ENCODE measurements around a stretch of chr2.

DNA sequence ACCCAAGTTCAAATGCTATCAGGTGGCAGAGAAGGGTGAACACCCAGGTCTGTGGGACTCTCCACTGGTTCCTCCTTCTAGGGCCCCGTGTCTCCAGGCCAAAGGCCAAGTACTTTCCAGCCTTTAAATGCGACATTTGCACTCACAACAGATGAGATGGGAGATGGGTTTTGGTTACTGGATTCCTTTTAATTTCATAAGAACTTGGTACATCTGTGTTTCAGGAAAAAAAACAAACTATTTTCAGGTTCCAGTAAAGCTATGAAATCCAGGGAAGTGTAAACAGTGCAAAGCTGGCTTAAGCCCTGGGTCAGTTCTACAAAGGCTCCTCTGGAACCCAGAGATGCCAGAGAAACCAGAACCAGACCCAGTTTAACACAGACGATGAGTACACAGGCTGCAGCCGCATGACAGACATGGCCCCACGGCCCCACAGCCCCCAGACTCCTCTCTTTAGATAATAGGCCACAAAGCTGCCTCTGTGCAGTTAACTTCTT, 361.6 kb downstream of the ANAPC1 start:
- PRO-cap, result no peak

DNA sequence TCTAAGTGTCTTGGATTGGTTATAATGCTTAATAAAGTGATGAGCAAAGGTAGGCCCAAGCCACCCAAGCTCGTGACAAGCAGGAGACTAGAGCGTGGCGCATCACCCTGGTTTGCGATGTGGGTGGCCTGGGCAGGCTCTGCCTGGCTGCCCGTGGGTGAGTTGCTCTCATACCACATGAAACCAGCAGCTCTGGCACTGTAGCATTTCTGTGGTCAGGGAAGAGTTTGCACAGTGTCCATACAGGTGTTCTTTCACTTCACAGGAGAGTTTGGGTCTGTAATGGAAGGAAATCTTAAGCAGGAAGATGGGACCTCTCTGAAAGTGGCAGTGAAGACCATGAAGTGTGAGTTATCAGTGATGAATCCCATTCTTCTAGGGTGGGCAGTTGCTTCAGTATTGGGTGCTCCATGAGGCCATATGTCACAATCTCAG, 51.4 kb upstream of the TMEM87B start:
- PRO-cap, result no peak

DNA sequence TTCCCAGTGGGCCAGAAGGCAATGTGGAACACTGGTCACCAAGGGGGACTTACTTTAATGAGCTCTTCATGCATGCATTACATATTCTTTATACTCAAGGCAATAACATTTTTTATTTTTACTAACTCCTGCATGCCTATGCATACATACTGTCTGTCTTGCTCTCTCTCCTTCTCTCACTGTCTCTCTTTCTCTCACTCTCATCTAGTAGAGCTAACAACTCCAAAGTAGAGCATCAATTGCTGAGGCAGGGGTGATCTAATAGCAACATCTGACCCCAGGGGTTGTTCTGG, 51.0 kb upstream of the TMEM87B start:
- PRO-cap, result no peak

DNA sequence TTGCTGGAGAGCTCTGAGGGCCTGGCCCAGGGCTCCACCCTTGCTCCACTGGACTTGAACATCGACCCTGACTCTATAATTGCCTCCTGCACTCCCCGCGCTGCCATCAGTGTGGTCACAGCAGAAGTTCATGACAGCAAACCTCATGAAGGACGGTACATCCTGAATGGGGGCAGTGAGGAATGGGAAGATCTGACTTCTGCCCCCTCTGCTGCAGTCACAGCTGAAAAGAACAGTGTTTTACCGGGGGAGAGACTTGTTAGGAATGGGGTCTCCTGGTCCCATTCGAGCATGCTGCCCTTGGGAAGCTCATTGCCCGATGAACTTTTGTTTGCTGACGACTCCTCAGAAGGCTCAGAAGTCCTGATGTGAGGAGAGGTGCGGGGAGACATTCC, 26.6 kb upstream of the TMEM87B start:
- PRO-cap, result no peak

DNA sequence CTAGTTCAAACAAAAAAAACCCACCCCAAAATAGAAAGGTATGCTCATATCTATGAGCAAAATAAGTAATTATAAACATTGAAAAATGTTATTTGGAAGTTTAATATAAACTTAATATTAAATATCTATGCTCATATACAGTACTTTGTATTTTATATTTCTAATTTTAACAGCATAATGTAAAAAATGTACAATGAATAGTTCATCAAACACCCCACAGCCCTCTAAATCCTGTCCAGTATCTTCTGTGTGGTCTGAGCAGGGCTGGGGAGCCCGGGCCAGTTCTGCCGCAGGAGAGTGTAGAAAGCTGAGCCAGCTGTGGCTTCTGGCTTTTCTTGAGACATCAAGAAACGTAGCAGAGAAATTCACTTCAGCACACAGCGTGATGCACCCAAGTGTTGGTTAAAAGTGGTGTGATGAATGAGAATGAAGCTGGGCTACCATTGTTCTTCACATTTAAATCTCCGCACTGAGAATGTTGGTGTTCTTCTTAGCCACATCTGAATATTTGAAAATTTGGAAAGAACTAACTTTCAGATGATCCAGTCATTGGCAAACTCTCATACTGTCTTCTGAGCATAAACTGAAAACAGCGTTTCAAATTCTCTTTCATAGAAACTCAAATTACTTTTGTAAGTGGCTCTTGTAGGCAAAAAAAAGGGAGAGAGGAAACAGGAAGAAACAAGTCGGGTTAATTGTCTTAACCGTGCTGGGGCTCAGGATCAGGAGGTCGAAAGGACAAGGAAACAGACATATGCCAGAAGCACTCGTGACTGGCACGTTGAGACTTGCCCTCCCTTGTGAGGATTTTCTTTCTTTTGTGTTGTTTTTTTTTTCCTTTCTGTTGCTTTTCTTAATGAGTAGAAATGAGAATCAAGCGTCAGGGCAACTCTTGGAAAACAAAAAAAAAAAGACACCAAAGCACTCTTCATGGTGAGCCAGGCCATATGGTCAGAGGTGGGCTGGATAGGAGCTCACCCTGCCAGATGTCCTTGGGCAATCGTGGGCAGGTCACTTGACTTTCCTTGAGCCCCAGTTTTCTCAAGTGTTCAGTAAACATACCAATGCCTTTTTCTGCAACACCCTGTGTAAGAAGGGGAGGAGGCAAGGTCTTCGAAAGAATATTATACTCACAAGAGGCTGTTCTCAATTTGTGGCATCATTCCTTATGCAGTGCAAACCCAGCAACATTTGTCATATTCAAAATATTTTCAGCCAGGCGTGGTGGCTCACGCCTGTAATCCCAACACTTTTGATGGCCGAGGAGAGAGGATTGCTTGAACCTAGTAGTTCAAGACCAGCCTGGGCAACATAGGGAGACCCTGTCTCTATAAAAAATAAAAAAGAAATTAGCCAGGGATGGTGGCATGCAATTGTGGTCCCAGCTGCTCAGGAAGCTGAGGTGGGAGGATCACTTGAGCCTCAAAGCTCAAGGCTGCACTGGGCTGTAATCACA, 23.2 kb upstream of the TMEM87B start:
- PRO-cap, result no peak

GRCh38 chr2:112032865-112033317, 22.2 kb upstream of the TMEM87B start:
- PRO-cap, result no peak

DNA sequence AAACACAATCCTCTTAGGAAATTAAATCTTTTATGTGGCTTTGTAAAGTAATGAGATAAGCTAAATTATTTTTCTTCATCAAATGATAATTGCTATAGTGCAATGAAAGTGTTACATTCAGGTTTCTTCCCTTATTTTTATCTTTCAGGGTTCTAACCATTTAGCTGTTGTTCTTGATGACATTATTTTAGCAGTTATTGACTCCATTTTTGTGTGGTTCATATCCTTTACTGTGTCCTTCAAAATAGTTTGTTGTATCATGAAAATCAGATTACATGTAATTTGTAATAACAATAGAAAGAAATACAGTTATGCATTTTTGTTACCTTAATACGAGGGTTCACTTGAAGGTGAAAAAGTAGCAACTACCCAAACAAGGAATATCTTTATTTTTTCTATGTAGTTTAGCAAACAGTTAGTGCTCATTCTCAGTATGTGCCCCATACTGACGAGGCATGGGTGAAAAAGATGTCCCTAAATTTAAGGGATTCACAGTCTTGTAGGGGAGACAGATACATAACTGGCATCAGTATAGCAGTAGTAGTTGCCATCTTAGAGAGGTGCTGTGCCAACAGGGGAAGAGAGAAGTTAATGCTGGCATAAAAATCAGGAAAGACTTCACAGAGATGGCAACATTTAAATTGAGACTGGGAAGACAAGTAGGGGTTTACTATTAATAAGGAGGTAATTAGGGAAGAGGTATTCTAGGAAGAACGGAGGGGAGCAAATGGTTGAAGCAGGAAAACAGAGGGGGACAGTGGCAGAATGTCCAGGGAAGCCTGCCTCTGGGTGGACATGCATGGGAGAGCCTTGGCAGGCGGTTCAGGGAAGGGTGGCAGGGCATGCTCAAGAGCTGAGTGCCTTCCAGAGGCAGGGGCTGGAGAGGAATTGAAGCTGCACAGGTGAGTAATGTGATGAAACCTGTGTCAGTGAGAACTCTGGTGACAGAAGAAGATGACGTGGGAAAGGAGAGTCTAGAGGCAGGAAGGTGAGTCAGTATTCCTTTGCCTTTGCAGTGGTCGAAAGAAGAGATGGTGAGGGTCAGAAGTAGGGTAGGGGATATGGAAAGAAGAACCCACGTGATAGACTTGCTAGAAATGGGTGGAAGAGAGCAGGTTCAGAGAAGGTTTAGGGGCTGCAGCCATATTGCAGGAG, 36.9 kb downstream of the TMEM87B start:
- PRO-cap, result no peak

DNA sequence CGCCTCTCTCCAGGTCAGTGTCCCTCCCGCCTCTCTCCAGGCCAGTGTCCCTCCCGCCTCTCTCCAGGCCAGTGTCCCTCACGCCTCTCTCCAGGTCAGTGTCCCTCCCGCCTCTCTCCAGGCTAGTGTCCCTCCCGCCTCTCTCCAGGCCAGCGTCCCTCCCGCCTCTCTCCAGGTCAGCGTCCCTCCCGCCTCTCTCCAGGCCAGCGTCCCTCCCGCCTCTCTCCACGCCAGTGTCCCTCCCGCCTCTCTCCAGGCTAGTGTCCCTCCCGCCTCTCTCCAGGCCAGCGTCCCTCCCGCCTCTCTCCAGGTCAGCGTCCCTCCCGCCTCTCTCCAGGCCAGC, 1.1 kb downstream of the FBLN7 start:
- PRO-cap, result no peak

GRCh38 chr2:112154616-112155305, 16.6 kb downstream of the FBLN7 start:
- PRO-cap, result no peak

DNA sequence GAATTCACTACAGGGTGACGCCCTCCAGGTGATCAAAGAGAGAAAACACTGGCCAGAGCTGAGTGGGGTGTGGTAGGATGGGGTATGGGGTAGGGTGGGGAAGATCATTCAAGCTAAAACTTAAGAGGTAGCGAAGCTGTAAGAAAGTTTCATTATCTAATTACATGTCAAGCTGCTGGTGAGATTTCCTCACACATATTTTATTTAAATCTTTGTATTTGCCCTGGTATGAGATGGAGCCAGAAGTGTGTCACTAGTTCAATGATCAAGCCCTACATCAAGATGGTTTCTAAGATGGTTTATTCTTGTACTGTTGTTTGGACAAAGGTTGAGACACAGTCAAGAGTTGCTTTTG, 50.3 kb downstream of the FBLN7 start:
- PRO-cap, result no peak

- PRO-cap, result no peak
These were observed 5.0 kb downstream of the ZC3H6 start for GRCh38 chr2:112280449-112280826.

DNA sequence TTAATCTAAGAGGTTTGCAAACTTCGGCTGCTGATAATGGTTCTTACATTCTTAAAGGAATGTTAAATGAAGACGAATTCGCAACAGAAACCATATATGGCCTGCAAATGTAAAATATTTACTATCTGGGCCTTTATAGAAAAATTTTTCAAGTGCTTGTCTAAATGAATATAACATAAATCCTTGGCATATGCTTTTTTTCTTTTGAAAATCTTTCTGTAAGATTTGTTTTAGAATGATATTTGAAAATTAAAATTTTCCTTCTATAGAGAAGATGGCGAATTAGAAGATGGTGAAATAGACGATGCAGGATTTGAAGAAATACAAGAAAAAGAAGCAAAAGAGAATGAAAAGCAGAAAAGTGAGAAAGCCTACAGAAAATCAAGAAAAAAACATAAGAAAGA, 24.2 kb downstream of the ZC3H6 start:
- PRO-cap, result no peak

DNA sequence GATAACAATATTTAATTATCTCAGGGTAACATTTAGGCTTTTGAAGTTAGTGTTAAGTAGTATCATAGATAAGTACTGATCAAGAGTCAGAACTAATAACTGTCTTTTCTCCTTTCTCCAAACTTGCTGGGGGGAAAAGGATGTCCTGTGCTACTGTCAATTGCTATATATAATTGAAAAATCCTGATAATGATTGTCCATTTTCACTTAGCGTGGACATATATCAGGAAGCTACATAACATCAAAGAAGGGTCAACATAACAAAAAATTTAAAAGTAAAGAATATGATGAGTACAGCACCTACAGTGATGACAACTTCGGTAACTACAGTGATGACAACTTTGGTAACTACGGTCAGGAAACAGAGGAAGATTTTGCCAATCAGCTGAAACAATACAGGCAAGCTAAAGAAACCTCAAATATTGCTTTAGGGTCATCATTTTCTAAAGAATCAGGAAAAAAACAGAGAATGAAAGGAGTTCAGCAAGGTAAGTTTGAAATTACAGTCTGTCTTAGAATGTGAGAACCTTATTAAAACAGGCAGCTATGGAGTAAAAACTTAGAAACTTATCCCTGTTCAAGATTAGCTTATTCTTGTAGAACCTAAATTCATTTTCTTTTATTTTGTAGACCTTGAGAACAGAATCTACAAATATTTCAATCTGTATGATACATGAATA, 34.4 kb downstream of the ZC3H6 start:
- PRO-cap, result no peak

- PRO-cap, result no peak
These were observed 42.3 kb downstream of the ZC3H6 start for GRCh38 chr2:112317802-112318089.

DNA sequence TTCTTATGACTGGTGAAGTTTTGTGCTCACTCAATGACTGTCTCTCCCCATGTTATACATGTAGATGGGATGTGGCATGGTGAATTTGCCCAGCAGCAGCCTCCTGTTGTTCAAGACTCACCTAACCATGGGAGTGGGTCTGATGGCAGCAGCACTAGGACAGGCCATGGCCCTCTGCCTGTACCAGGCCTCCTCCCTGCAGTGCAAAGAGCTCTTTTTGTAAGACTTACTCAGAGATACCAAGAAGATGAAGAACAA, 49.4 kb downstream of the ZC3H6 start:
- PRO-cap, result no peak

DNA sequence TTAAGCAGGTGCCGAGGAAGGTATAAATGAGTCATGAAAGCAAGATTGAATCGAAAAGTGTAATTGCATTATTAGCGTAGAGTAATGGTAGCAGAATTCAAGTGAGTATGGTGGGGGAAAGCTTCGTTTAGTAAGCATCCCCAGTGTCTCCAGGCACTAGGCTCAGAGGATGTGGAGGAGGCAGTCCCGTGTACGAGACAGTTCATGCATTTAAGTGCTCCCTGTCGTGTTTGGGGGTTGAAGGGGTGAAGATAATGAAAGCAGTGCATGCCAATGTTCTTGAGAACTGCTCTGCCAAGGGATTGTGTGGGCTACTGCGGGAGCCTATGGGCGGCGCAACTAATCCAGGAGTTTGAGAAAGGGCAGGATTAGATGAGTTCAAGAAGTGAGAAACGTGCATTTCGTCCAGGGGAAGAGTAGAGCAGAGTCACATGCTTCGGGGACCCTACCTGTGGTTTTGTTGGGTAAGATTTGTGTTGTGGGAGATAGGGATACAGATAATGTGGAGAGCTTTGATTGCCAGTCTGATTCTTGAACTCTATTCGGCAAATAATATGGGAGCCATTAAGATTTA, 952 bp downstream of the POLR1B start:
- PRO-cap, result no peak

GRCh38 chr2:112606705-112606970, 22.2 kb downstream of the CHCHD5 start:
- PRO-cap, result unidirectional peak, plus-strand start at chr2:112606878

DNA sequence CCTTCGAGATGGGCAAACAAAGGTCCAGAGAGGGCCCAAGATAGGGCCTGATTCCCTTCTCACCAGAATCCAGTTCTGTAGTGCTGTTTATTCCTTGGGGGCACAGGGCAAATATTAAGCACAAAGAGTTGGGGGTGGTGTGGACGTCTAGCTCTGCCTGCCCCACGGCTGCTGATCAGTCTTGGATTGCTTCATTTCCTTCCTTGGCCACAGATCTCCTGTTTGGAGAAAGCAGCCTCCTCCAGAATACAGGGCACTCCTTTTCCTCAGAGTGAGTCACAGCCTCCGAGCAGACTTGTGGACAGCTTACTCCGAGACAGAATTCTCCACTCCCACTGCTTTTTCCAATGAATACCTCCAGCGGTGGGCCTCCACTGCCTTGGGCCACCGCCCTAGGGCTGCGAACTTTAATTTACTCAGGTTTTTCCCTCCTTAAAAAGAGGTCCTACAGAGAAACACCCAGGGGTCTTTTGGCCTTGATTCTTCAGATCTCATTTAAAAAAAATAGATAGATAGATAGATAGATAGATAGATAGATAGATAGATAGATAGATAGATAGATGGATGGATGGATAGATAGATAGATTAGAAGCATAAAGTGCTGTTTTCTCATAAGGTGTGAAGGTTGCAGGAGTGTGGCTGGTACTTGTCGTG, 18.3 kb upstream of the SLC20A1 start:
- PRO-cap, result bidirectional peak, plus-strand start at position 269 of the sequence, minus-strand start at position 188 of the sequence

GRCh38 chr2:112644949-112645781, 574 bp upstream of the SLC20A1 start:
- PRO-cap, result bidirectional peak, plus-strand start at chr2:112645483, minus-strand start at chr2:112645303; bidirectional peak, plus-strand start at chr2:112645939, minus-strand start at chr2:112645657

DNA sequence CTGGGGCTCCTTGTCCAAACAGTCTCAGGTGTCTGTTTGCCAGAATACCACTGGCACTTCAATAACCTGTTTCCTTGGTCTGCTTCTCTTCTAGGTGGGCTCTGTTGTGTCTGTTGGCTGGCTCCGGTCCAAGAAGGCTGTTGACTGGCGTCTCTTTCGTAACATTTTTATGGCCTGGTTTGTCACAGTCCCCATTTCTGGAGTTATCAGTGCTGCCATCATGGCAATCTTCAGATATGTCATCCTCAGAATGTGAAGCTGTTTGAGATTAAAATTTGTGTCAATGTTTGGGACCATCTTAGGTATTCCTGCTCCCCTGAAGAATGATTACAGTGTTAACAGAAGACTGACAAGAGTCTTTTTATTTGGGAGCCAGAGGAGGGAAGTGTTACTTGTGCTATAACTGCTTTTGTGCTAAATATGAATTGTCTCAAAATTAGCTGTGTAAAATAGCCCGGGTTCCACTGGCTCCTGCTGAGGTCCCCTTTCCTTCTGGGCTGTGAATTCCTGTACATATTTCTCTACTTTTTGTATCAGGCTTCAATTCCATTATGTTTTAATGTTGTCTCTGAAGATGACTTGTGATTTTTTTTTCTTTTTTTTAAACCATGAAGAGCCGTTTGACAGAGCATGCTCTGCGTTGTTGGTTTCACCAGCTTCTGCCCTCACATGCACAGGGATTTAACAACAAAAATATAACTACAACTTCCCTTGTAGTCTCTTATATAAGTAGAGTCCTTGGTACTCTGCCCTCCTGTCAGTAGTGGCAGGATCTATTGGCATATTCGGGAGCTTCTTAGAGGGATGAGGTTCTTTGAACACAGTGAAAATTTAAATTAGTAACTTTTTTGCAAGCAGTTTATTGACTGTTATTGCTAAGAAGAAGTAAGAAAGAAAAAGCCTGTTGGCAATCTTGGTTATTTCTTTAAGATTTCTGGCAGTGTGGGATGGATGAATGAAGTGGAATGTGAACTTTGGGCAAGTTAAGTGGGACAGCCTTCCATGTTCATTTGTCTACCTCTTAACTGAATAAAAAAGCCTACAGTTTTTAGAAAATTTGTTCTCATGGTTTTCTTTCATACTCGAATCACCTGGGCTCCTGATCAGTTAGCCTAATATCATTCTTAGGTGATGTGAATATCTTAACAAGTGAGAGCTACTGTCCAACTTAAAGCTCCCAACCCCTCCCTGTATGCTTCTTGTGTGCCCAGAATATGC, 17.4 kb downstream of the SLC20A1 start:
- PRO-cap, result no peak

Measured in left colon (tissue), 1 donor.